ENCODE data around the genes PRL and C6orf62.

- PRO-cap, 2 experiments = no peak in any of the 2 experiments
These were observed 30.6 kb downstream of the CDKAL1 start for GRCh38 chr6:20564737-20565283.

DNA sequence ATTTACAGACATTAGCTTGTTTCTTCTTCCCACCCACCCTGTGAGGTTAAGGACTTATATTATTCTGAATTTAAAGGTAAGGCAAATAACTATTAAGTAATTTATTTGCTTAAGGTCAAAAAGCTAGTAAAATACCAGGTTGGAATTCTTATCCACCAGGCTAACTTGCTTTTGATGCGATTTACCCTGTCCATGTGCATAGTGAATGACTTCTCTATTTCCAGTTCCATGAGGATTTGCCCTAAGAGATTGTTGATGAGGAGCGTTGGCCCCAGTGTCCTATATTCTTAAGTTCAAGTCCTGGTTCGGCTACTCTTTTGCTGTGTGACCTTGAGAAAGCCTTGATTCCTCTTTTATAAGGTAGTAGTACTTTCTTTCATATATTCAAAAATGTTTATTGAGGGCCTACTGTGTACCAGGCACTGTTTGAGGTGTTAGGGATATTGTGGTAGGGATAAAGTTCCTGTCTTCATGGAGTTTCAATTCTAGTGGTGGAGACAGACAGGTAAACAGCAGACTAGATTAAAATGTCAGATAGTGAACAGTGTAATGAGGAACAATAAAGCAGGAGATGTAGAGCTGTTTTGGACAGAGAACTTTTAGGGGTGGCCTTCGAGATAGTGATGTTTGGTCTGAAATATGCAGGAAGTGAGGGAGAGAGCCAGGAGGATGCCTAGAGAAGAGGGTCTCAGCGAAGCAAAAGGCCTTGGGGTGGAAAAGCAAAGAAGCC is 286.3 kb downstream of the CDKAL1 start:
- PRO-cap, 2 experiments = no peak in any of the 2 experiments

DNA sequence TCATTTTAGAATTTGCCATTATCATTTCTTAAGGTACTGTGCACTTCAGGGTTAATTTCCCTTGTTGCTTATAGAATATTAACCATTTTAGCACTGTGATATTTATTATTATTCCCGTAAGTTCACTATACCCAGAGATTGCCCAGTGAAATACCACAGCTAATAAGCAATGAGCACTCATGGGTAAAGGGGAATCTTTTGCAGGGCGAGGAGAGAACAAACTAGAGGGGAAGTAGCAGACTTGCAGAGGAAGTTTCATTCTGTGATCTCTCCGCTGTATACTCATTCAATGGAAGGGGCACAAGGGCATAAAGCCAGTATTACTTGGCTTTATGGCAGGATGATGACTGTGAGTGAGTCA is 471.4 kb downstream of the CDKAL1 start:
- PRO-cap, 2 experiments = no peak in any of the 2 experiments

DNA sequence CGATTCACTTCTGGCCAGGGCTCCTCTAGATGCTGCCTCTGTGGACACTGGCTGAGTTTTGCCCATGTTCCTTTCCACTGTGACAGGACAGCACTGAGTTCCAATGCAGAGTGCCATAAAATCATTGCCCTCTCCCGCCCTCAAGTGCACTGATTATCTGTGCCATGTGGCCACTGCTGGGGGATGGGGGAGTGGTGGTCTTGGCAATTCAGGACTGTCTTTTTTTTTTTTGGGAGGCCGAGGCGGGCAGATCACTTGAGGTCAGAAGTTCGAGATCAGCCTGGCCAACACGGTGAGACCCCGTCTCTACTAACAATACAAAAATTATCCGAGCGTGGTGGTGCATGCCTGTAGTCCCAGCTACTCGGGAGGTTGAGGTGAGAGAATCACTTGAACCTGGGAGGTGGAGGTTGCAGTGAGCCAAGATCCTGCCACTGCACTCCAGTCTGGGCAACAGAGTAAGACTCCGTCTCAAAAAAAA is 23.3 kb upstream of the SOX4 start:
- PRO-cap, 2 experiments = no peak in any of the 2 experiments

DNA sequence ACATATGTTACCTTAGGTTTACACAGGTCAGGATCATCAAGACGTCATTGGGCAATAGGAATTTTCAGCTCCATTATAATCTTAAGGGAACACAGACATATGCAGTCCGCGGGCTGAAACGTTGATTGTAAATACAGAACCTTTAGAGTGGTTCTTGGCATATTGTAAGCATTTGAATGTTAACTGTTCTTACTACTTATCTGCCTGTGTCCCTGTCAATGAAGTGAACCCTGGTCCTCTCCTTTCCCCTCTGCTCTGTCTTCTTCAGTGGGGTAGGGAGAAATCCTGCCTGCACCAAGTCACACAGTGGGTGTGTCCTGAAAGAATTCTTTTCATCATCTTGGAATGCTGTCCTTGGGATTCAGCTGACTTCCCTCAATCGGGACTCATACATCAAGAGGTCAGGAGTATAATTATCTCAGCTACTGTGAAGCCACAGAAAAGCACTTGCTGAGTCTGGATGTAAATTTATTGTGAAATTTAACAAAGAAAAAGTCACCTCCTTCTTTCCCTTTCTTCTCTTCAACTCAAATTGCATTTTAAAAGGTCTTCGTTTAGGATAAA is 328.5 kb downstream of the SOX4 start:
- PRO-cap, 2 experiments = no peak in any of the 2 experiments

- PRO-cap, 2 experiments = no peak in any of the 2 experiments
These were observed 342.9 kb downstream of the PRL start for GRCh38 chr6:21953717-21954580.

DNA sequence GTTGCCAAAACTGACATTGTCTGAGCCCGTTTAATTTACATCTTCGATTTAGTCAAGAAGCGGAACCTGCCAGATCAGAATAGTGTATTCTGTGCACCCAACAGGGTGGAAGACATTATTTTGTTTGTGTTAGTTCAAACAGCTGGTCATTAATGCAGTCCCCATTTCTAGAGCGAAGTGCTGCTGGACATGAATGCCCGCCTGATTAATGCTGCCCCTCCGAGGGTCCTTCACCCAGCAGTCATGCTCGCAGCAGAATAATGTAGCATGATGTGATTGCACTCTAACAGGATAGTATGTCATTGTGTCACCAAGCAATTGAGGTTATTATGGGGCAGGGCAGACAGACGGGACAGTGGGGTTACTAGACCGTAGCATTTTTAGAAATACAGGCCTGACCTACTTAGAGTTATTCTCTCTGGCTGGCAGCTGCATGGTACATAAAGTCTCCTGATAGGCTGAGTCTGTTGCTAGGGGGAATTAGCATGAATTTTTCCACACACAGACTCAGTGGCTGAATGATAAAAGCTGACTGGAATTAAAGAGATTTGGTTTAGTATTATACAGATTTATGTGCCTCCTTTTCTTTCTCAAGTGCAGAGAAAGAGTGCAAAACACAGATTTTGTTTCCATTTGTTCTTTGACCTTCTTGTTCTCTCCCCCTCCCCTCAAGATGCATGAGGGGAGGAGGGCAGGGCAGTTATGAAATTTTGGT is 147.1 kb downstream of the PRL start:
- PRO-cap, 2 experiments = no peak in any of the 2 experiments

- PRO-cap, 2 experiments = no peak in any of the 2 experiments
These were observed at the start of gene PRL for GRCh38 chr6:22296752-22297216. Gene PRL, minus strand, starts transcription at chr6:22297036.

- PRO-cap, 2 experiments = no peak in any of the 2 experiments
These were observed 140.4 kb downstream of the HDGFL1 start for GRCh38 chr6:22709798-22710154.

DNA sequence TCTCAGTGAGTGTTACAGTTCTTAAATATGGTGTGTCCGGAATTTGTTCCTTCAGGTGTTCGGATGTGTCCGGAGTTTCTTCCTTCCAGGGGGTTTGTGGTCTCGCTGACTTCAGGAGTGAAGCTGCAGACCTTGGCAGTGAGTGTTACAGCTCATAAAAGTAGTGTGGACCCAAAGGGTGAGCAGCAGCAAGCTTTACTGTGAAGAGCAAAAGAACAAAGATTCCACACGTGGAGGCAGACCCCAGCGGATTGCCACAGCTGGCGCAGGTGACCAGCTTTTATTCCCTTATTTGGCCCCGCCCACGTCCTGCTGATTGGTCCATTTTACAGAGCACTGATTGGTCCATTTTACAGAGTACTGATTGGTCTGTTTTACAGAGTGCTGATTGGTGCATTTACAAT is 641.2 kb downstream of the HDGFL1 start:
- PRO-cap, 2 experiments = no peak in any of the 2 experiments

DNA sequence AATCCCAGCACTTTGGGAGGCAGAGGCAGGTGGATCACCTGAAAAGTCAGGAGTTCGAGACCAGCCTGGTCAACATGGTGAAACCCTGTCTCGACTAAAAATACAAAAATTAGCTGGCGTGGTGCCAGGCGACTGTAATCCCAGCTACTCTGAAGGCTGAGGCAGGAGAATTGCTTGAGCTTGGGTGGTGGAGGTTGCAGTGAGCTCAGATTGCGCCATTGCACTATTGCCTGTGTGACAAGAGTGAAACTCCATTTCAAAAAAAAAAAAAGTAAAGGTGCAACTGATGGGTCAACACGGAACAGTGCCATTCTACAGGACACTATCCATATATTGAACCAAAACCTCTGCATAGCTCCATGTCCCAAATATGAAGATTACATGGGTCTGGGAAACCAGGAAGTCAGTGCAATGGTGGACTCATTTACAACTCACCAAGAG is 673.3 kb downstream of the HDGFL1 start:
- PRO-cap, 2 experiments = no peak in any of the 2 experiments

- PRO-cap, 2 experiments = no peak in any of the 2 experiments
These were observed 469.8 kb upstream of the NRSN1 start for GRCh38 chr6:23656118-23656615.

GRCh38 chr6:24329972-24330597 is 27.8 kb downstream of the DCDC2 start:
- PRO-cap, 2 experiments = no peak in any of the 2 experiments

- PRO-cap, 2 experiments = no peak in any of the 2 experiments
These were observed 2.4 kb upstream of the MRS2 start for GRCh38 chr6:24399938-24401140.

GRCh38 chr6:24534338-24535023 is 39.7 kb downstream of the ALDH5A1 start:
- PRO-cap, 2 experiments = no peak in any of the 2 experiments

GRCh38 chr6:24658651-24659507 is 7.8 kb downstream of the TDP2 start:
- PRO-cap, 2 experiments = no peak in any of the 2 experiments

GRCh38 chr6:24667259-24667430 is 268 bp downstream of the ACOT13 start:
- PRO-cap, 2 experiments = peak in 1 of 2 experiments; most common plus-strand start chr6:24667280 (in 1)

- PRO-cap, 2 experiments = no peak in any of the 2 experiments
These were observed 16.2 kb downstream of the C6orf62 start for GRCh38 chr6:24702654-24703190.

DNA sequence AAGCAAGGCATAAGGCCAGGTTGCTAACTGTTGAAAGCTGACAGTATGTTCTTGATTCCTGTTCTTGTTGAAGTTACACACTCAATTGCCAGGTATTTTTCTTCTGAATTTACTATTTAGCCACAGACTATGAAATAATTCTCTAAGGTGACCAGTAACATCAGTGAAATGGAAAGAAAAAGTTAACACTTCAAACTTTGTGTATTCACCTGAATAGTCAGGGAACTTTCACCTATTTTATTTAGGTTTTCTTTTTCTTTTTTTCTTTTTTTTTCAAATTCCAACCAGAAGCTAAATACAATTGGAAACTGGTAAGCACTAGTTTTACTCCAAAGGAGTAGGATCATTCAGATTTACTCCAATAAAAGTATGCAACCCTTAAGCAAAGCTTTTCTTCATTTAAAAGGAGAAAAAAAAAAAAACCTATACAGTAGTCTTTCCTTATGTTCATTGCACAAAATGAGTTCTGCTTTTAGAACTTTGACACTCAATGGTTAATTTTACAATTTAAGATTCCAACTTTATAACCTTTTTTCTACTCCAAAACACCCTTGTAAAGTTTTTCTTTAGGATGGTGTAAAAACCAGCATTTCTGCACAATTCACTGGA is 14.2 kb downstream of the C6orf62 start:
- PRO-cap, 2 experiments = no peak in any of the 2 experiments

- PRO-cap, 2 experiments = no peak in any of the 2 experiments
These were observed at the start of gene C6orf62 for GRCh38 chr6:24718966-24719981. Gene C6orf62, minus strand, starts transcription at chr6:24719154.

All from psoas muscle (tissue), 2 donors.